Spleen (tissue), 7 donors: ENCODE results near the genes GP9 and HMCES.

DNA sequence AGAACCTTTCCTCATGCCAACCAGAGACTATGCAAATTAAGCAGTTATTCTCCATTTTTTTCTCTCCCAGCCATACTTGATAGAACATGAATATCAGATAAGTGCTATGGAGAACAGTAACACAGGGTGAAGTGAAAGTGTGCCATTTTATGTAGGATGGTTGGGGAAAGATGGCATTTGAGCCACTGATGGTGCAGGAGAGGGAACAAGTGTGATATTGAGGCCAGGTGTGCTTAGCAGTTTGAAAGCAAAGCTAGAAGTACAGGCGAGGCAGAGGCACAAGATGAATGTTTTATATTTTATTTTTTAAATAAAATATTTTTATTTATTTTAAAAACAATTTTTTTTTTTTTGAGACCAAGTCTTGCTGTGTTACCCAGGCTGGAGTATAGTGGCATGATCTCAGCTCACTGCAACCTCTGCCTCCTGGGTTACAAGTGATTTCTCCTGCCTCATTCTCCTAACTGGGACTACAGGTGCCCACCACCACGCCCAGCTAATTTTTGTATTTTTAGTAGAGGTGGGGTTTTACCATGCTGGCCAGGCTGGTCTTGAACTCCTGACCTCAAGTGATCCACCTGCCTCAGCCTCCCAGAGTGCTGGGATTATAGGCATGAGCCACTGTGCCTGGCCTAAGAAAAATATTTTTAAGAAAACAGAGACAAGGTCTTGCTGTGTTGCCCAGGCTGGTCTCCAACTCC is 31.4 kb downstream of the RAB7A start:
- PRO-cap, 4 experiments = no peak in any of the 4 experiments
- RAMPAGE, long total RNA, 4 experiments = no peak in any of the 4 experiments

DNA sequence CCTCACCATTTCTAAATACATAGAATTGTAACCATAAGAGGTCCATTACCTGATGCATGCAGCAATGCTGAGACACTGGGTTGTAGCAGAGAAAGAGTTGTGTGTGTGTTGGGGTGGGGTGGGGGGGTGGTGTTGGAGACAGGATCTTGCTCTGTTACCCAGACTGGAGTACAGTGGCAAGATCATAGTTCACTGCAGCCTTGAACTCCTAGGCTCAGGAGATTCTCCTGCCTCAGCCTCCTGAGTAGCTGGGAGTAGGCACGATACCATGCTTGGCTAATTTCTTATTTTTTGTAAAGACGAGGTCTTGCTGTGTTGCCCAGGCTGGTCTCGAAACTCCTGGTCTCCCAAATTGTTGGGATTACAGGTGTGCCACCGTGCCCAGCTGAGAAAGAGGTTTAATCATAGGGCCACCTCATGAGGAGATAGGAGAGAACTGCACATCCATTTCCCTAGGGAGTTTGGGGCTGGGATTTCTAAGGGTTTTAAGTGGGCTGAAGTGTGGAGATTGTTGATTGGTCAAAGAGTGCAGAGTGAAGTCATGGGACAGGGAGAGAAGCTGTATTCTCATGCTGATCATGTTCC is 53.6 kb downstream of the RAB7A start:
- PRO-cap, 4 experiments = no peak in any of the 4 experiments
- RAMPAGE, long total RNA, 4 experiments = no peak in any of the 4 experiments

DNA sequence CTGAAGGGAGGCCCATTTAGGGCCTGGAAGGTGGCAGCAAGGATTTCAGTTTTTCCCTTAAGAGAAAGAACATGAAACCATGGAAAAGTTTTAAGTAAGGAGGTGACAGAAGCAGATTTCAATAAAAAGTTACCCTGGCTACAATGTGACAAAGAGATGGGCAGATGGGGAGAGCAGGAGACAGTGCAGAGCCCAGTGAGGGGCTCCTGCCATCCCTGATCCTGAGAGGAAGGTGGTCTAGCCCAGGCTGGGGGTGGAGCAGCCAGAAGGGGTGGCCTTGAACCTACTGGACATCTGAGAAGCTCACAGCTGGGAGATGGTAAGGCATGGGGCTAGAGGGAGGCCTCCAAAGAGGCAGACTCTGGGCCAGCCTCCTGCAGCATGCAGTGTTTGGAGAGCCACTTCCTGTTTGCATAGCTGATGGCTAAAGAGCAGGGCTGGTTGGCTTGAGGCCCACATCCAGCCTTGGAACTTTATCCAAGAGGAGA is 4.4 kb downstream of the EFCC1 start:
- PRO-cap, 4 experiments = peak in 1 of 4 experiments; most common minus-strand start position 400 of the sequence (in 1)
- RAMPAGE, long total RNA, 4 experiments = no peak in any of the 4 experiments

- PRO-cap, 4 experiments = no peak in any of the 4 experiments
- RAMPAGE, long total RNA, 4 experiments = start-site peak on the plus strand in 4 of 4 experiments, at chr3:129060774-129060806 at its widest, 34 to 123 reads per replicate
Measured at GRCh38 chr3:129060656-129061076, at the start of gene GP9. GP9 (plus strand) TSS chr3:129060779.

DNA sequence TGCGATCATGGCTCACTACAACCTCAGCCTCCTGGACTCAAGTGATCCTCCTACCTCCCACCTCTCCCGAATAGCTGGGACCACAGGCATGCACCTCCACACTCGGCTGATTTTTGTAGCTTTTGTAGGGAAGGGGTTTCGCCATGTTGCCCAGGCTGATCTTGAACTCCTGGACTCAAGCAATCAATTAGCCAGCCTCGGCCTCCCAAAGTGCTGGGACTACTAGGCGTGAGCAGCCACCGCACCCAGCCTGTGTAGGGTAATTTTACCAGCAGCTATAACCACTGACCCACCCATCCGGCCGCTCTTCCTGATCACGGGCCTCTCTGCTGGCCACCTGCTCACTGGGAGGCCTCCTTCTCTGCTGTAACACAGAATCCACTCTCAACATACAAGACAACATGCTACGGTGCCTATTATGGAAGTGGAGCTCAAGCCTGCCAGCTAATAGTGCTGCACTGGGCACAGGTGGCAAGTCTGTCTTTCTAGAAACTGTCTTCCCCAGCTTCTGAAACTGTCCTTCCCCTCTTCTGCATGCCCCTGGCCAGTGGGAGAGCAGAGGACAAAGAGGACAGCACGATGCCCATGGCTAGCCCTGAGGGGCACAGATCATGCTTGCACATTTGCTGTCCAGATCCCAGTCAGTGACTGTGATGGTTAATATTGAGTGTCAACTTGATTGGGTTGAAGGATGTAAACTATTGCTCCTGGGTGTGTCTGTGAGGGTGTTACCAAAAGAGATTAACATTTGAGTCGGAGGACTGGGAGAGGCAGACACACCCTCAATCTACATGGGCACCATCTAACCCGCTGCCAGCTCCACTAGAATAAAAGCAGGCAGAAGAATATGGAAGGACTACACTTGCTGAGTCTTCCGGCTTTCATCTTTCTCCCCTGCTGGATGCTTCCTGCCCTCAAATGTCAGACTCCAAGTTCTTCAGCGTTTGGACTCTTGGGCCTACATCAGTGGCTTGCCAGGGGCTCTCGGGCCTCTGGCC is 4.8 kb downstream of the GP9 start:
- PRO-cap, 4 experiments = no peak in any of the 4 experiments
- RAMPAGE, long total RNA, 4 experiments = no peak in any of the 4 experiments

GRCh38 chr3:129068445-129069064 is 8.0 kb downstream of the GP9 start:
- PRO-cap, 4 experiments = peak in 2 of 4 experiments; most common plus-strand start chr3:129068703 (in 2); most common minus-strand start chr3:129068648 (in 1)
- RAMPAGE, long total RNA, 4 experiments = no peak in any of the 4 experiments

- PRO-cap, 4 experiments = no peak in any of the 4 experiments
- RAMPAGE, long total RNA, 4 experiments = no peak in any of the 4 experiments
Measured at GRCh38 chr3:129070087-129070355, 9.4 kb downstream of the GP9 start.

- PRO-cap, 4 experiments = no peak in any of the 4 experiments
- RAMPAGE, long total RNA, 4 experiments = no peak in any of the 4 experiments
Measured at GRCh38 chr3:129182014-129182809, 1.5 kb downstream of the CNBP start.

GRCh38 chr3:129211283-129211605 is 27.5 kb upstream of the CNBP start:
- PRO-cap, 4 experiments = no peak in any of the 4 experiments
- RAMPAGE, long total RNA, 4 experiments = no peak in any of the 4 experiments

DNA sequence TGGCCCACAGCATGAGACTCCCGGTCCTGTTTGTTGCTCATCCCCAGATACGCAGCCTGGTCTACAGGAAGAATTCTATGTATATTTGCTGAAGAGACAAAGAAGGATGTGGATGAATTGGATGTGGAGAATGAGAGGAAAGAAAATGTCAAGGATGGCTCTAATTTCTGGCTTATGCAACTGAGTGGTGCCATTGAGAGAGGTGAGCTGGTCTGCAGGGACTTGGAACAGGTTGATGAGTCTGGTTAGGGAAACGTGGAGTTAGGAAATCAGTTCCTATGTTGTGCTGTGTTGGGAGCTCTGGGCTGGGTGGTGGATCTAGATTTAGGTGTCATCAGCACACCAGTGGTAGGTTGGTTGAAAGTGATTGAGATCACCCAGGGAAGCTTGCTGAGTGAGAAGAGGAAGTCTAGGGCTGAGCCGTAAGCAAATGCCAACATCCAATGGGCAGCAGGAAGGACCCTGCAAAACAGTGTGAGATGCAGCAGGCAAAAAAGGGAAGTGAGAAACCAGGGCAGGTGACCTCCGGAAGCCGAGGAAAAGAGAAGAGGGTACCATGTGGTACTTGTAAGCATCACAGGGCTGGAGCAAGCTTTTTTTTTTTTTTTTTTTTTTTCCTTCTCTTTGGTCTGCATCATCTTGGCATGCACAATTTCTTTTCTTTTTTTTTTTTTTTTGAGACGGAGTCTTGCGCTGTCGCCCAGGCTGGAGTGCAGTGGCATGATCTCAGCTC is 16.0 kb upstream of the COPG1 start:
- PRO-cap, 4 experiments = peak in 2 of 4 experiments; most common minus-strand start position 365 of the sequence (in 2)
- RAMPAGE, long total RNA, 4 experiments = no peak in any of the 4 experiments

DNA sequence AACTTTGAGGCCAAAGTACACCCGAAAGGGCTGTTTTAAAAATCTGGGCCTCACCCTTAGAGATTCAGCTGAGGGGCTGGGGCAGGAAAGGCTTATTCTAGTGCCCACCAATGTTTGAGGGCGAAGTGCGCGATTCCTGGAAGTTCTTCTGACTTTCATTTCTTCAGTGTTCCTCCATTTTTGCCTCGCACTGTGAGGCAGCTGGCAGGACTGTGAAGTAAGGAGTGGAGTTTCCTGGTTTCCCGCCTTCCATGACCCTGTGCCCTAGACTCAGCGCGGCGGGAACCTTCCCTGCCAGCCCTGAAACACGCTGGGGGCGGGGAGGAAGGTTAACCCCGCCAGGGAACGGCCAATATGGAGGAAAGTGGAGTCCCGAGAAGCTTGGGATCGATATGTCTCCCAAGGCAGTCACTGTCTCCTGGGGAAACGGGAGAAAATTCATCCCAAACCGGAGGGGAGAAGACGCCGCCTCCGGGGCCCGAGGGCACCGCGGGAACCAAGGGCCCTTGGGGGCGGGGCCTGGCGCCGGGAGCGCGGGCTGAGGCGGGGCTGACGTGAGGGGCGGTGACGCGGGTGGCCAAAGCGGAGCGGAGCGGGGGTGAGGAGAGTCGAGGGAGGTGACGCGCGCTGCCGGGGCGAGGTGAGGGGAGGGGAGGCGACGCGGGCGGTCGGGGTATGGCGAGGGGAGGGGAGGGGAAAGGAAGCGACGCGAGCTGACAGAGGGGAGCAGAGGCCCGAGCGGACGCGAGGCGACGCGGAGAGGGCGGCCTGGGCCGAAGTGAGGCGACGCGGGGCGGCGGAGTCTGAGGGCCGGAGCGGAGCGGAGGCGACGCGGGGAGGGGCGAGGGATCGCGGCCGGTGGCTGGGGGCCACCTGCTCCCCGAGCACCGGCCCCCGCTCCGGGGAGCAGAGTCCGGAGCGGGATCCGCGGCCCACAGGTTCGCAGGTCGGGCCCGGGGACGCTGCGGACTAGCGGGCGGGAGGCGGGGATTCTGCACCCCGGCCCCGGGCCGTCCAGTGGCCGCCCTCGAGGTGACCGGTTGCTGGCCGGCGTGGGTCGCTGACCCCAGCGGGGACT is at the start of gene HMCES:
Gene HMCES, plus strand, starts transcription at position 605 of the 1,078 bp plus-strand sequence.
- PRO-cap, 4 experiments = peak in 4 of 4 experiments; most common plus-strand start position 580 of the sequence (in 3); most common minus-strand start position 498 of the sequence (in 4)
- RAMPAGE, long total RNA, 4 experiments = start-site peak on the plus strand in 3 of 4 experiments, centred at positions 599 to 607 of the sequence, 39 to 79 reads per replicate

- PRO-cap, 4 experiments = peak in 3 of 4 experiments; most common plus-strand start chr3:129314316 (in 3); most common minus-strand start chr3:129313952 (in 3)
- RAMPAGE, long total RNA, 4 experiments = no peak in any of the 4 experiments
Measured at GRCh38 chr3:129313305-129314582, 2.3 kb downstream of the H1-10 start.

GRCh38 chr3:129315276-129316046 is 625 bp downstream of the H1-10 start:
- PRO-cap, 4 experiments = peak in 2 of 4 experiments; most common plus-strand start chr3:129315472 (in 1); most common minus-strand start chr3:129315383 (in 2)
- RAMPAGE, long total RNA, 4 experiments = no peak in any of the 4 experiments

- PRO-cap, 4 experiments = no peak in any of the 4 experiments
- RAMPAGE, long total RNA, 4 experiments = no peak in any of the 4 experiments
Measured at GRCh38 chr3:129344519-129345018, 28.5 kb upstream of the H1-10 start.

GRCh38 chr3:129417312-129417839 is 11.1 kb downstream of the EFCAB12 start:
- PRO-cap, 4 experiments = no peak in any of the 4 experiments
- RAMPAGE, long total RNA, 4 experiments = no peak in any of the 4 experiments

DNA sequence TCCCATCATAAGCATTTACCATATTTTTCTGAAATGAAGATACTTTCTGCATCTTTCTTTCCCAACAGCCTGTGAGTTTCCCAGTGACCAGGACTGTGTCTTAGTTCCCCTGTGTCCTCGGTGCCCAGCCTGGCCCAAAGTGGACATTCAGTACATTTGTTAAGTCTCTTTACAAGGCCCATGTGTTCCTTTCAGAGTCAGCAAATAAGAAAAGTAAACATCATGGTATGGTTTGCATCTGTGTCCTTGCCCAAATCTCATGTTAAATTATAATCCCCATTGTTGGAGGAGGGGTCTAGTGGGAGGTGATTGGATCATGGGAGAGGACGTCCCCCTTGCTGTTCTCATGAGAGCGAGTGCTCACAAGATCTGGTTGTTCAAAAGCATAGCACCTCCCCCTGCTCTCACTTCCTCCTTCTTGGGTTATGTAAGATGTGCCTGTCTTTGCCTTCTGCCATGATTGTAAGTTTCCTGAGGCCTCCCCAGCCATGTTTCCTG is 4.3 kb downstream of the EFCAB12 start:
- PRO-cap, 4 experiments = no peak in any of the 4 experiments
- RAMPAGE, long total RNA, 4 experiments = no peak in any of the 4 experiments

- PRO-cap, 4 experiments = no peak in any of the 4 experiments
- RAMPAGE, long total RNA, 4 experiments = no peak in any of the 4 experiments
Measured at GRCh38 chr3:129429138-129429504, 685 bp upstream of the EFCAB12 start.

GRCh38 chr3:129436226-129437494 is 3.1 kb downstream of the MBD4 start:
- PRO-cap, 4 experiments = peak in 1 of 4 experiments; most common plus-strand start chr3:129436579 (in 1); most common minus-strand start chr3:129436483 (in 1)
- RAMPAGE, long total RNA, 4 experiments = no peak in any of the 4 experiments

GRCh38 chr3:129440429-129440815 is 398 bp downstream of the IFT122 start:
- PRO-cap, 4 experiments = peak in 4 of 4 experiments; most common plus-strand start chr3:129440631 (in 2); most common minus-strand start chr3:129440624 (in 2)
- RAMPAGE, long total RNA, 4 experiments = no peak in any of the 4 experiments

DNA sequence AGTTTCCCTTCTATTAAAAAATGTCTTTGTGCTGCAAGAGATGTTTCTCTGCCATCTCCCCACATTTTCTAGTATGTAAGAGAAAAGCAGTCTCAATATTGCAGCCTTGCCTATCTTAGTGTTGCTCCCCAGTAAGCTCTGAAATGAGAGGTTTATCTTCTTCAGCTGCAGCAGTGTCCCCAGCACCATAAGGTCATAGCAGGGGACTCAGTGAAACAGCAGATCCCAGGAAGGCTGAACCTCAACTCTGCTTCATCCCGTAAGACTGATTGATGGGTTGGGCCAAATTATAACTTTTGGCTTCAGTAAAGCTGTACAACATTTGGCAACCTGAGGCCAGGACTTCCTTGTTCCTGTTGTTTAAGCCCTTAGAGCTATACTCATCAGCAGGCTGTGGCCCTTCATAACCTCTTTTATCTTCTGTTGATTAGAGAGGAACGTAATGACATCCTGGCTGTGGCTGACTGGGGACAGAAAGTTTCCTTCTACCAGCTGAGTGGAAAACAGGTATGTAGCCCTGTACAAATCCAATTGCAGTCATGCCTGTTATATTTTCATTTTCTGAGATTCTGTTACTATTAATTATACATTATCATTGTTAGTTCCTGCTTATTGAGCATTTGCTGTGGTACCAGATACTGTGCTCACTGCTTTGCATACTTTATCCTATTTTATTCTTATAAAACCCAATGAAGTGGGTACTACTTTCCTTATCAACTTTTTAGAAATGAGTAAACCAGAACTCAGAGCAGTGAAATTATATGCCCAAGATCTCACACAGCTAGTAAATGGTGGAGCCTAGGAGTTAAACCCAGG is 29.1 kb downstream of the IFT122 start:
- PRO-cap, 4 experiments = no peak in any of the 4 experiments
- RAMPAGE, long total RNA, 4 experiments = no peak in any of the 4 experiments